Airway epithelial cell (primary cell): ENCODE data around the genes EHF and APIP.

GRCh38 chr11:34263275-34263852 lies 94.4 kb downstream of the ABTB2 start:
- RAMPAGE, long total RNA, result no peak

DNA sequence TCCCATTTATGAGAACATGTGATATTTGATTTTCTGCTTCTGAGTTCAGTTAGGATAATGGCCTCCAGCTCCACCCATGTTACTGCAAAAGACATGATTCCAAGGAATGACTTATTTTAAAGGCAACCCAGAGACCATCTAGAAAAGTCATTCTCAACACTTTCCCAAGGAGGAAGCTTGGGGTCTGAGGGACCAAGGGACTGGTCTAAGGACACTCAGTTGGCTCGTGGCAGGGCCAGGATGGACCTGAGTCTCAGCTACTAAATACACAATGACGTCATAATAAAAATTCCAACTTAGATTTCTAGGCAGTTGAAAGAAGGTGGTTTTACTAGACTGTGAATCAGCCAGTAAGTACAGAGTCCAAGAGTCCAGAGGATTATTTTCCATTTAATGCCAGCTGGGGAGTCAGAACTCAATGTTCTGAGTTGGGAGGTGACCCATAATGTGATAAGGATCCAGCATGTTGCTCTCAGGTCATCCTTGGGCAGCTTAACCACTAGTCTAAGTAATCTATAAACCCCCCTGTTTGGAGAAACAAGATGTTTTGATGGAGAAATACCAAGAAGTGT lies 39.4 kb downstream of the ABTB2 start:
- RAMPAGE, long total RNA, result no peak

- RAMPAGE, long total RNA, result no peak
Observed at GRCh38 chr11:34349794-34350349, 7.9 kb downstream of the ABTB2 start.

- RAMPAGE, long total RNA, result no peak
Observed at GRCh38 chr11:34357338-34357557, 562 bp downstream of the ABTB2 start.

GRCh38 chr11:34403247-34403960 lies 35.3 kb upstream of the CAT start:
- RAMPAGE, long total RNA, result no peak

GRCh38 chr11:34457704-34458364 lies 19.1 kb downstream of the CAT start:
- RAMPAGE, long total RNA, result no peak

- RAMPAGE, long total RNA, result no peak
Observed at GRCh38 chr11:34570440-34570826, 50.5 kb upstream of the EHF start.

GRCh38 chr11:34601884-34602517 lies 18.9 kb upstream of the EHF start:
- RAMPAGE, long total RNA, result no peak

DNA sequence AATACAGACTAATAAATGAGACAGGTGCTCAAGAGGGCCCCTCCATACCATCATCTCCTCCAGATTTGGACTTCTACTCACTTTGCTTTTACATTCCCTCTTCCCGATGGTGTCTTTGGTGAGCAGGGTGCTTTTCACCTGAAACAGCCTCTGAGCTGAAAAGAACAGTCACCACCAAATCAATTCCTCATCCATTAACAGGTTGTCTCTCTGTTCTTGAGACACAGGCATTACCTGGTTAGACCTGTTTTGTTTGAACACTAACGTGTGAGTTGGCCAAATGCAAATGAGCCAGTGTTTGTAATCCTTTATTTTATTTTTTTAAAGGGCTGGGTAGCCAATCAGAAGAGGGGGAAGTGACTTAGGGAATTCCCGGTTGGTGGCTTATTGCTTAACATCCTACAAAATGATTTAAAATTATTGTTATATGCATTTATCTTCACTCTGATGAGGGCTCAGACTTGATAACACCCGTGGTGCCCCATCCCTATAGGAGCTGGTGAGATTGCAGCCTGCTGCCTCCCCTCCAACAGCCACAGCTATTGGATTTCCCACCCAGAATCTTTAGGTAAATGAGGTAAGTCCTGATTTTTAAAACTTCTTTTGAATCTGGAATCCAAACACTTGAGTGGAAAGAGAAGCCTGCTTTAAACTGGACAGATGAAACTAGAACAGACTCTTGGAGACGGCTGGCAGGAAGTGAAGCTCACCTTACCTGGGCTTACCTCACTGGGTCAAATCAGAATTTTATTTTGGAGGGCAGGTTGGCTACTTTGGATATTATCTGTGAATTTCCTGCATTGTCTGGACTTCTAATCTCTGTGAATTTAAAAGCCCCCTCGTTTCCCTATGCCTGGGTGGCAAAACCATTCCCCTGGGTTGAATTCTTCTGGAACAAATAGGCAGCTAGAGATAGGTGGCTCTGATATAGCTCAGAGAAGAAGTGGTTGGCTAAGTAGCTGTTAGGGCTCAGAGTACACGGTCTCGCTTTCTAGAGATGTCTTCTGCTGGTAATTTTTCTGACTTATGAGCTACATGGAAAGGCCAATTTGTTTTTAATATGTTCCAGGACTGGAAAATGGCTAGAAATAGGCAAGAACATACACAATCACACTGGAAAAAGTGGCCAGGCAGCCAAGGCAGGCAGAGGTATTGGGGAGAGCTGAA lies at the start of gene EHF:
TSS of gene EHF (plus strand) at position 442 of the 1,167 bp plus-strand sequence.
- RAMPAGE, long total RNA, result start-site peak on the plus strand centred at position 452 of the sequence, 65 bp wide, 2,768 and 588 reads in 2 replicates

DNA sequence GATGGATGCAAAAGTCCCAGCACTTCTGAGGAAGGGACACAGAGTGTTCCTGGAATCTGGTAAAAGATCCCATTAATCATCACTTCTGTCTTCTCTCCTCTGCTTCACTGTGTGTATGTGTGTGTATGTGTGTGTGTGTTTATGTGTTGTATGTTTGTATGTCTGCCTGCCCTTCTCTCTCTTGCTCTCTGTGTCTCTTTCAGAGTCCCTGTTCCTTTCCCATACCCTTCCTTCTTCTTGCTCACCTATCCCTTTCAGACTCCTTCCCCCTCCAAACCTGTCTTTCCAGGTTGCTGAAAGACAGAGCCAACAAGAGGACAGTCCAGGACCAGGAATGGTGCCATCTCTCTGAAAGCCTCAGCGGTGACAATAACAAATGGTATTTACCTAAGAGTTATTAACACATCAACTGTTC lies 47.0 kb downstream of the EHF start:
- RAMPAGE, long total RNA, result no peak

GRCh38 chr11:34915997-34916748 lies at the start of gene APIP:
TSS of gene APIP (minus strand) at chr11:34916379.
- RAMPAGE, long total RNA, result start-site peak on the minus strand at chr11:34916324-34916381, 822 and 47 reads in 2 replicates; start-site peak on the plus strand at chr11:34916623-34916658, 446 and 144 reads in 2 replicates

DNA sequence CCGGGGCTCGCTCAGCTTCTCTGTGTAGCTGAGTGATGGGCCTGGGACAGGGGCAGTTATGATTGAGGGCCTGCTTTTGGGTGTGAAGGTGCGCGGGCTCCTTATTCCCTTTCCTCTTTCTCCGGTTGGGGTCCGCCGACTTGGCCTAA lies 280 bp downstream of the PDHX start:
- RAMPAGE, long total RNA, result no peak

GRCh38 chr11:34977680-34978049 lies 61.2 kb downstream of the PDHX start:
- RAMPAGE, long total RNA, result no peak

DNA sequence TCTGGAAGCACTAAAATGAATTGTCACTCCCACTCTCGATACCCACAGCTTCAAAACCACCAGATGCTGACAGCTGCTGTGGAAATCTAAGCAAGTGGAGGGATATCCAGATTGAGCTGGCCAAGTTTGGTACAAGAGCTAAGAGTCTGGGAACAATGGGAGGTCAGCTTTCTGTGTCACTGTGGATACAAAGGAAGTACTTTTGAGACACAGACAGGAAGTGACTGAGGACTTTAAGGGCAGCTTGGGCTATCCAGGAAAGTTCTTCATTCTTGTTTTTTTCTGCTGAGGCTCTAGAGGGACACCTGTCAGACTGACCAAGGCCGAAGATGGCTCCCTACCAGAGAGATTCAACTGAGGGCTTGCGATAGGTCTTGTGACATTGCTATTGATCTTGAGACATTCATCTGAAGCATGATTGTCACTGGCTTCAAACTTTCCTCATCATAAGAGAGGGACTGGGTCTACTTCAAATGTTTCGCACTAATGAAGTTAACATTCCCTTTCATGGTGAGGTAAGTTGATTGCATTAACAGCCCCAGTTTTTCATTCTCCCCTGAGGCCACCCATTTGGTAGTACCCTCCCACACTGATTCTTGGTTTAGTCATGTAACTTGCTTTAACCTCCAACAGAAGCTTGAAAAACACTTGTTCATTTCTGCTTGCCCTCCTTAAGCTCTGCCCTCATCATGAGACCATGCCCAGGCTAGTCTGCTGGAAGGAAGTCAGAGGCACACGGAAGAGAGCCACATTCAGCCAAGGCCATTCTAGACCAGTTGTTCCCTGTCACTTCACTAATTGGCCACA lies 51.0 kb upstream of the CD44 start:
- RAMPAGE, long total RNA, result no peak

- RAMPAGE, long total RNA, result no peak
Observed at GRCh38 chr11:35089731-35090049, 49.3 kb upstream of the CD44 start.

GRCh38 chr11:35145894-35146509 lies 7.0 kb downstream of the CD44 start:
- RAMPAGE, long total RNA, result no peak

- RAMPAGE, long total RNA, result no peak
Observed at GRCh38 chr11:35162624-35163198, 23.7 kb downstream of the CD44 start.

GRCh38 chr11:35221389-35221854 lies 82.5 kb downstream of the CD44 start:
- RAMPAGE, long total RNA, result no peak

GRCh38 chr11:35276335-35276944 lies 137.5 kb downstream of the CD44 start:
- RAMPAGE, long total RNA, result no peak

GRCh38 chr11:35313110-35313809 lies 106.1 kb downstream of the SLC1A2 start:
- RAMPAGE, long total RNA, result no peak